Thoracic aorta (tissue), 1 donor: ENCODE measurements around a stretch of chr9.

- RAMPAGE, long total RNA: no peak
Observed at GRCh38 chr9:129834362-129834824, 682 bp downstream of the C9orf78 start.

GRCh38 chr9:129888333-129889466, 53.4 kb downstream of the USP20 start:
- RAMPAGE, long total RNA: no peak

DNA sequence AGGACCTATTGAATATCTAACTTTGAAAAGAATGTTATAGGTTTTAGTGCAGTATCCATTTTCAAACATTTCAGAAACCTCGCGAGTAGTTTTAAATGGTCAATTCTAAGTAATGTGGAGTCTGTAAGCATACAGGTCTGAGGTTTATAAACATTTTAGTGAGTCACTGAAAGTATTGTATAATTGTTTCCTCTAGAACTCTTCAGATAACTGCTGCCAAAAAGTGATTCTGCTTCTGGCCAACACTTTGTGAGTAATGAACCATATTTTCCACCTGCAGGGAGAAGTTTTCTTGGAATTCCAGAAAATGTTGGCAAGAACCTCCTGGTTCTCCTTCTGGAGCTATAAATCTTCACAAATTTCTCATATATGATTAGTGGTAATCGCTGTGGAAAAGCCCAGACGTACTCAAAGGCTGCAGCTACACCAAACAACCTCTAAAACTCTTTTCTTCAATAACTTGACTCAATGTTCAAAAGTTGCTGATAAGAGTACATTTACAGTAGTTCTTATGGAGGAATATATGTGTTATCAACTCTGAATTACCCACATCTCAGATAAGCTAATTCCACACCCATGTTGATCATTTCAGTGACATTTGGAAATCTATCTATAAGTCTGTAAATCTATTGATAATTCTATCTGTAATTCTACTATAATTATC, 74.2 kb downstream of the FNBP1 start:
- RAMPAGE, long total RNA: no peak

DNA sequence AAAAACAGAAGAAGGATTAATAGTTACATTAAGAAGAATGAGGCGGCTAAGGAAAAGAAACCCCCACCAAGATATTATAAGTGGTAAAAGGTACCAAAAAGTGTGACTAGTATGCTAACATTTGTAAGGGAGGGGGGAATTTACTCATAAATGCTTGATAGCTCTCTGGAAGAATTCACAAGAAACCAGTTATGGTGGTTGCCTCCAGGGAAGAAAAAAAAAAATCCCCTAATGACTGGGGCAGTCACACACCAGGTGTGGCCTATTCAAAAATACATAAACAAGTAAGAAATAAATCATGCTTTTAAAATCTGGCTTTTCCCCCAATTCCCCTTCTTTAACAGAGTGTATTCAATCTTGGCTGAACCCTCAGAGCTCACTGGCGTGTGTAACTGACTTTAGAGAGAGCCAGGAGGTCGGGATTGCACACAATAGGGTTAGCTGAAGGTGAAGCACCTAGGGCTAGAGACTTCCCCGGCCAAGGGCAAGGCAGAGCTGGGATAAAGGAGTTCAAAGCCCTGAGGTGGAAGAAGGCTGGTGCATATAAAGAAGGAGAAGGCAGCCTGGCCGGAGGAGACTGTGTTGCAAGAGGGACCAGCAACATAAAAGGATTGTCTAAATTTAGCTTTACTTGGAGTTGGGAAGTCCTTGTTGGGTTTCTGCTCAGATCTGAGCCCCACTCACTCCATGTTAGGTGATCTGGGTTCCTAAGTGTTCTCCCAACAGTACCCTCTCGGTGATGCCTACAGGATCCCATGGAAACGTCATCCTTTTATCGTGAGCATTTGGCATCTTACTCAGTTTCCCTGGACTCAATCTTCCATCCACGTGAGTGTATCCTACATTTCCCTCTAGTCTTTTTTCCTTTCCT, 19.8 kb downstream of the FNBP1 start:
- RAMPAGE, long total RNA: no peak

DNA sequence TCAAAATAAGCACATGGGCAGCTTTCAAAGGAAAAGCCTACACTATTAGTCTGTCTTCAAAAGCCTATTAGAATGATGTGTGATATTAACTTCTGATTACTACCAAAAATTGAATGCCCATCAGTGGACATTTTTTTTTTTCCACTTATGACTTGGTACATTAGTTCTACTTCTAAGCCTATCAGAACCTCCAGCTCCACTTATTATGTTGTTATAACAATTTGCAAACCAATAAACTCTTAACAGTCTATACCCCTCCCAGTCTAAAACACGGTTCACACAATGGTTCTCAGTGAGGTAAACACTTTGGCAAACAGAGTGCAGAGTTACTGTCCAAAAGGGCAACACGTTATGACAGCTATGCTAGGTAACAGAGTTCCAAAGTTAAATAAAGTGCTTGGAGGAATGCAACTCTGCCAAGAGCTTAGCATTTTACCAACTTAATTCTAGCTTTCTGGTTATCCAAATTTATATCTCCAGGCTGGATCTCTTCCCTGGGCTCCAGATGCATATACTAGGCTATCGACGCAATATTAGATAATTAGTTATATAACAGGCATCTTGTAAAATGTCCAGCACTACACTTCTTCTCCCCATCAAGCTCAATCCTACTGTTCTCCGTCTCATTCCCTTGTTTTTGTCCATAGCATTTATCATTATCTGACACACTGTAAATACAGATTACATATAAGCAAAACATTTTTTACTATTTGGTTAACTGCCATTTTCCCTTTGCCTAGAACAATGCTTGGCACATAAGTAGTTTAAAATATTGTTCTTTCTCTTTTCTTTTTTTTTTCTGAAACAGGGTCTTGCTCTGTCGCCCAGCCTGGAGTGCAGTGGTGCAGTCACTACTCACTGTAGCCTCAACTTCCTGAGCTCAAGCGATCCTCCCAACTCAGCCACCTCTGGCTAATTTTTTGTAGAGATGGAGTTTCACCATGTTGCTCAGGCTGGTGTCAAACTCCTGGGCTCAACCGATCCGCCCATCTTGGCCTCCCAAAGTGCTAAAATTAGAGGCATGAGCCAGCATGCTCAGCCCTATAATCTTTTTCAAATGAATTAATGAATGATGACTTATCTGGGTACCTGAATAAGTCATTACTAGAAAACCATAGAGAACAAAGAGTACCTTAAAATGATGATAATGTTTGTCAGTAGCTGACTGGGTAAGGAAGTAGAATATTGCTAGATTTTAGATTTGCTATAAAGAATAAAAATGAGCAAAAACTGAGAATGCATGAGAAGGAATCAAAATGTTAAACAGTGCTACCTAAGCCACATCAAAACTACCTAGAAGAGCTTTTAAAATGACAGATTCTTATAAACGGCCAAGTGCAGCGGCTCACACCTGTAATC, 14.1 kb downstream of the FNBP1 start:
- RAMPAGE, long total RNA: no peak

- RAMPAGE, long total RNA: no peak
Observed at GRCh38 chr9:130045387-130045843, 2.4 kb upstream of the FNBP1 start.

GRCh38 chr9:130118112-130118449, 54.1 kb upstream of the NCS1 start:
- RAMPAGE, long total RNA: no peak

DNA sequence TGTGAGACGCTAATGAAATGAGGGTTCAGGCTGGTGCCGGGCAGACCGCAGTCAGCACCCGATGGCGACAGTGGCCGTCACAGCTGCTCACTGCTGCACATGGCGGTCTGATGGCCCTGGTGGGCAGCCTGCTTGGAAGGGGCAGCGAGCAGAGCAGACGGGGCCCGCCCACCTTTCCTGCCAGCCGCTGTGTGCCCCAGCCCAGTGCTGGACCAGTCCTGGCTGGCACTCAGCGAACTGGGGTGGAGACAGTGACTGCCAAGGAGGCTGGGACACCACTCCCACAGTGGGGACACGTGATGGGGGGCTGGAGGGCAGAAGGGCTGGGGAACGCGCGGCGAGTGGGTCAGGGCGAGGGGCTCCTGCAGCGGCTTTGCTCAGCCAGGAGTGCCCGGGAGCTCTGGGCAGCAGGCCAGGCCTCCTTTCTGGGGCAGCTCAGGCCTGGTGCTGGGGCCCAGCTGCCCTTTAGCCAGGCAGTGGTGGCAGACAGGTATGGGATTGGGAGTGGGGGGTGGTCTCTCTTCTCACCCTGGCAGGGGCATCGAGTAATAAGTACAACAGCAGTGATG, 19.5 kb downstream of the NCS1 start:
- RAMPAGE, long total RNA: no peak

DNA sequence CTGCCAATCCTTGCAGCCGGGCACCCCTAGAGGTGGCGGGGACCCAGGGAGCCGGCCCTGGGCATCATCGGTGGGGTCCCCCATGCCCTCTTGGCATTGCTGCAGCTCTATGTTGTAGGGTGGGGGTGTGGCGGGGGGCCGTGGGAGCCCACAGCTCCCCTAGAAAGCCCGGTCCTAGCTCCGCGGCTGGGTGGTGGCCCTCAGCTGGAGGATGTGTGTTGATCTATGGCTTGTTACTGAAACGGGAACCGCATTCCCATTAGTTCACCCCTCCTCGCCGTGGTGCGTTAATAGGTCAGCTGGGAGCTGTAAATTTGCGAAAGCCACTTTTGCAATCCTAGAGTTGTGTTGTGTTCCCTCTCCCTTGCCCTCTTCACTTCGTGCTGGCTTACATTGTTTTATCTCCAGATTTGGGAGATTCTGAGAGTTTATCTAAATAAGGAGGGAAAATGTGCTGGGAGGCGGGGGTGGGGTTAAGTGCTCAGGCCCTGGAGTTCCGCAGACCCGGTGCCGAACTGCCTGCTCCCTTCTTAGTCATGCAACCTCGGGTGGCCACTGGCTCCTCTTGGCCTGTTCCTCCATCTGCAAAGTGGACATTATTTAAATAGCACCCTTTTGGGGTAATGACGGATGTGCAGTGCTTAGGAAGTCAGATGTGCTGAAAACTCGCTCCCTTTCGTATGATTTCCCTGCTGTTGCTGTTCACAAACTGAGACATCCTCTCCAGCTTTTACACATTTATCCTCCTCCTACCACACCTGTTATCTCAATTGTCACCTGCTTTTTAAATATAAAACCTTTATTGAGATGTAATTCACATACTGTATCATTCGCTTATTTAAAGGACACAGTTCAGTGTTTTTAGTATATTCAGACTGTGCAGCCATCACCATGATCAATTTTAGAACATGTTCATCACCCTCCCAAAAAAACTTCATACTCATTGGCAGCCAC, 62.9 kb downstream of the HMCN2 start:
- RAMPAGE, long total RNA: no peak

- RAMPAGE, long total RNA: no peak
Observed at GRCh38 chr9:130578739-130579331, 542 bp upstream of the FUBP3 start.

DNA sequence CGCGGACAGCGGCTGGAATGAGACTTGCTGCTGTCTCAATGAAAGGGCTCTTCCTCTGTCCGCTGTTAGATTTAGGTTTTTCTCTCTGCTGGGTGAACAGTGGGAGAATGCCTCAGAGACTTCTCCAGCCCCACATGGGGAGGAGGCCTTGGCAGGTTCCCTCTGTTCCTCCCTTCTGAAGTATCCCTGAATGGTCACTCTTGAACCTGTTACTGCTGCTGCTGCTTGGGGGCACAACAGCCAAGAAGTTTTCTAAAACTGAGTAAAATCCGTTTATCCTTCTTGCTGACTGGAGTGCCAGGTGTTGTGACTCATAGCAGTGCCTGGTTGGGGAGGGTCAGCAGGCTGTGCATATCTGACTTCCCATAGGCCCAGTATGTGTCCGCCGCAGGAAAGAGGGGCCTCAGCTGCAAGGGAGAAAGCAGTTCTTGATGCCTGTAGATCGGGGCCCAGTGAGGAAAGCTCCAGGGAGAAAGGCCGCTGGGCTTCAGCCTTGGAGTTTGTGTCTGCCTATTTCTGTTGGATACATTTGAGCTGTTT, 38.7 kb upstream of the PRDM12 start:
- RAMPAGE, long total RNA: no peak

GRCh38 chr9:130681092-130681936, 12.3 kb upstream of the EXOSC2 start:
- RAMPAGE, long total RNA: no peak

DNA sequence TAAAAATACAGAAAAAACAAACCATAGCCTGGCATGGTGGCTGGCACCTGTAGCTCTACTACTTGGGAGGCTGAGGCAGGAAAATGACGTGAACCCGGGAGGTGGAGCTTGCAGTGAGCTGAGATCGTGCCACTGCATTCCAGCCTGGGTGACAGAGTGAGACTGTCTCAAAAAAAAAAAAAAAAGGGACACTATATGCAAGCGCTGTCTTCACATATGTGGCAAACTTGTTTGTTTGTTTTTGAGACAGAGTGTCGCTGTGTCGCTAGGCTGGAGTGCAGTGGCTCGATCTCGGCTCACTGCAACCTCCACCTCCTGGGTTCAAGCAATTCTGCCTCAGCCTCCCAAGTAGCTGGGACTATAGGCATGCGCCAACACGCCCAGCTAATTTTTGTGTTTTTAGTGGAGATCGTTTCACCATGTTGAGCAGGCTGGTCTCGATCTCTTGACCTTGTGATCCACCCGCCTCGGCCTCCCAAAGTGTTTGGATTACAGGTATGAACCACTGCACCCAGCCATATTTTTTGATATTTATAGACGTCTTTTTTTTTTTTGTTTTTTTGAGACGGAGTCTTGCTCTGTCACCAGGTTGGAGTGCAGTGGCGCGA, 11.9 kb downstream of the EXOSC2 start:
- RAMPAGE, long total RNA: no peak

- RAMPAGE, long total RNA: no peak
Observed at GRCh38 chr9:130846154-130847132, 11.4 kb downstream of the ABL1 start.

- RAMPAGE, long total RNA: no peak
Observed at GRCh38 chr9:131125748-131126519, 548 bp downstream of the NUP214 start.

GRCh38 chr9:131132301-131133290, 7.2 kb downstream of the NUP214 start:
- RAMPAGE, long total RNA: no peak

DNA sequence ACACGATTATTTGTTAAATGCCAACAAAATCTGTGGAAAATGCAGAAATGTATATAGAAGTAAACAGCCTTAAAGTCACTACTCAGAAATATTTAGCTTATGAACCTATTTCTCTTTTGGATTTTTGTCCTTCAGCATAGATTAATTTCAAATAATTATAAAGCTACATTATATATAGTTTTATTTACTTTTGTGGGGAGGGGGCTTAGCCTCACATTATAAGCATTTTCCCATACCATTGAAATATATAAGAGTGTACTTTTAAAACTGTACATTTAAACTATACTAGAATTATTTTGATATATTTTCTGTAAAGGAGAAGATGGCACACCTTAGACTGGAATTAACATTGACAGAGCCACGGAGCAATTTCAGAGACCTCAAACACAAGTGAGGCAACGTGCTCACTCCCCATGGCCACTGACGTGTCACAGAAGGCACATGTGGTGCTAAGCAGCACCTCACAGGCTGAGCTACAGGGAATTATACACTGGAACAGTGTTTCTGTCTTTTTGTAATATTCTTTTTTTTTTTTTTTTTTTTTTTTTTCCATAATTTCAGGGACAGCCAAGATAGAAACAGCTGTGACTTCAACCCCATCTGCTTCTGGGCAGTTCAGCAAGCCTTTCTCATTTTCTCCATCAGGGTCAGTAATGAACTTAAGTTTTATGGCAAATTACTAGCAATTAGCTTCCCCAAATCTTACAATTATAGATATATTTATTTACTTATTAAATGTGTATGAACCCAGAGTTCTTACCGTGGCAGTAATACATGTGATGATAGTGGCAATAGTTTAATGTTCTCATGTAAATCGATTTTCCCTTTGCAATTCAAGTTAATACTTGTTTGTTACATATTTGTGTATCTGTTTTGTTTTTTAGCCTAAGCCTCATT, 66.5 kb downstream of the NUP214 start:
- RAMPAGE, long total RNA: no peak

GRCh38 chr9:131253912-131254525, 22.3 kb downstream of the FAM78A start:
- RAMPAGE, long total RNA: no peak

DNA sequence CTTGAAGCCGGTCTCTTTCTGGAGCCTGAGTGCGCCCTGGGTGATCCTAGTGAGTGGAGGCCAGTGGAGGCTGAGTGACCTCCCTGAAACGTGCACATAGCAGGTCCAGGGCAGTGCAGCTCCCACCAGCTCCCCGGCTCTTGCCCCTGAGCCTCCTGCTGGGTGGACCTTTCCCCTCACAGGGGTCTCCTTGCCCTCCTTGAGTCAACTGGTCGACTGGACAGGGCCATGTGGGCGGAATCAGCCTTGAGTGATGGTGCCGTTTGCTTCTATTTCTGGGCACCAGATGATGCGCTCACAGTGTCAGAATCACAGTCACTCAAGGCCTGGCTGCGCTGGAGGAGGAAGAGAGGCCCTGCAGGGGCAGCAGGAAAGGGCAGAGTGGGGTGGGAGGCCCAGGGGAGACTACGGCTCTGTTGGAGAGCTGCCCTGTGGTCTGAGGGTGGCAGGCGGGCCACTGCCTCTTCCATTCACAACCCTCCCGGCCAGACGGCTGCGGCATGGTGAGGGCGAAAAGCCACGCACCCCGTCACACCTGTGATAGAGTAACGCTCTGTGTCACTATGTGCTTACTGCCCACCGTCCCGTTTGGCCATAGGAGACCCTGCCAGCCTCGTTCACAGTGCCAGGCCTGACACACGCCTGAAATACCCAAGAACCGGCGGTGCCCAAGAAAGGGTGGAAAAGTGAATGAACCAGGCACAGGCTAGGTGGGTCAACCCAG, 9.8 kb downstream of the PLPP7 start:
- RAMPAGE, long total RNA: no peak

DNA sequence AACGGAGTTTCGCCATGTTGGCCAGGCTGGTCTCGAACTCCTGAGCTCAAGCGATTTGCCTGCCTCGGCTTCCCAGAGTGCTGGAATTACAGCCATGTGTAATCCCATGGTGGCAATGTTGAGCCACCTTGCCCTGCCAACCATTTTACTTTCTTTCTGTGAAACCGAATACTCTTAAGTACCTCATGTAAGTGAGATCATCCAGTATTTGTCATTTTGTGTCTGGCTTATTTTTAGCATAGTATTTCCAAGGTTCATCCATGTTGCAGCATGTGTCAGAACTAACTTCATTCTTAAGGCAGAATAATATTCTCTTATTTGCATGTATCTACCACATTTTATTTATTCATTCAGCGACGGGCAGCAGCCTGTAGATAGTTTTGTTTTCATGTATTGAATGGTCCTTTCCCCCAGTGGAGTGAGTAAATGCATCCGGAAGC, 8.3 kb downstream of the PRRC2B start:
- RAMPAGE, long total RNA: no peak